ENCODE data around the gene PRPF4B.

GRCh38 chr6:3159954-3160890 lies 2.9 kb upstream of the TUBB2A start:
- PRO-cap, 3 experiments, result no peak in any of the 3 experiments
- RRBS, result no CpG with 5 or more reads among the region's 31 CpGs

GRCh38 chr6:3295230-3295848 lies 36.6 kb downstream of the PSMG4 start:
- PRO-cap, 3 experiments, result no peak in any of the 3 experiments
- RRBS, result 18% methylated on average over 2 of the region's 14 CpGs

- PRO-cap, 3 experiments, result no peak in any of the 3 experiments
- RRBS, result no CpG with 5 or more reads among the region's 18 CpGs
Observed at GRCh38 chr6:3340087-3340887, 81.5 kb downstream of the PSMG4 start.

DNA sequence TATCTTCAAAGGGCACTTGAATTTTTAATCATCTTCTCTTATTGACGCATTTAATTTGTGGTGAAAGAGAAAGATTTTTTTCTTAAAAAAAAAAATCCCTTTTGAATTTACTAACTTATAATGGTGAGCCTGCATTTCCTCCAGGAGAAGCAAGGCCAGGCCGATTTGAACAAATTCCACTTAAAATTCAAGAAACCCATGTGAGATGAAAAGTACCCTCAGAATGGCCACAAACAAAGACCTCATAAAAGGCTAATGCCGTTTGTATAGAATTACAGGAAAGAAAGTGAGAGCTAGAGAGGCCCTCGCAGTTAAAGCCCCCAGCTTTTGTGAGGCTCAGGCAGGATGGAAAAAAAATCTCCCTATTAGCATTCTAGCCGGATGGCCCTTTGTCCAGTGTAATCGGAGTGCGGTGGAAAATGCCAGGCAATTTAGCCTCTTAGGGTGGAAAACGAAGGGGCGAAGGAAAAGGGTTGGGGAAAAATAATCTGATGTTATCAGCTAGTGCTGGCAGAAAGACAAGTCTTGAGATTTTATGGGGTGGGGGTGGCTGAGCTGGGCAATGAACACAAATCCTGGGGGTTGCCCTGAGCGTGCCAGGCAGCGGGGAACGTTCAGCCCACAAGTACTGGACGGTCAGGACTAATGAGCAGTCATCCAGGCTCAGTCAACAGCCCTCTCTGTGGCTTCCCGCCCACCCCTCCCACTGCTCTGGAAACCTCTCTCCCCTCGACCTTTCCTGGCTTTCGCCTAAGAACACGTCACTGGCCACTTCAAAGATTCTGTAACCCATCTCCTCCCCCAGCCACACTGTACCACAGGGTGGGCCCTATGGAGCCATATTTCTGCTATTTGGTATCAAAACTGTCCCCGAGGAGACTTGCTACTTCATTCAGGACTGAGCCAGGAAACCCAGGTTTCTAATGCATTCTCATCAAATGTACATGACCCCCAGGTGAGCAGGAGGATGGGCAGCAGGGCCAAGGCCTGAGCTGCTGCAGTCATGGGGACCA lies 92.5 kb downstream of the PSMG4 start:
- PRO-cap, 3 experiments, result no peak in any of the 3 experiments
- RRBS, result no CpG with 5 or more reads among the region's 18 CpGs

DNA sequence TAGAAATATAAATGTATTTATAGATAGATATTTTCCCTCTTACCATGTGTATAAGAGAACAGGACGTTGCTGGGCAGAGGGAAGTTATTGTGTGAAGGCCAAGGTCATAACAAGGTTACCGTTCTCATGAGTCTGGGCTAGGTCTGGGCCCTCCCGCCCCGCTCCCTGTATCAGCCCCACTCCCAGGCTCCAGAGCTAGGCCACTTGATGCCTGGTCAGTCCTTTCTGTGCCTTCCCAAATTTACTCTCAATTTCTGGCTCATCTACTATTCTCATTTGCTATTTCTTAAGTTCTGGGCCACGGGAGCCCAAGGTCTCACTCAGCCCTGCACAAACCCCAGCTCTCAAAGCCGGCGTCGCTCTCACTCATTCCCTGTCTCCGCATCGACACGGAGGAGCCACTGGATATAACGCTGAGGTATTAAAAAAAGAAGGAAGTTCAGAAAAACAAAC lies 96.7 kb downstream of the PSMG4 start:
- PRO-cap, 3 experiments, result peak in 3 of 3 experiments; most common minus-strand start position 381 of the sequence (in 3)
- RRBS, result no CpG with 5 or more reads among the region's 12 CpGs

DNA sequence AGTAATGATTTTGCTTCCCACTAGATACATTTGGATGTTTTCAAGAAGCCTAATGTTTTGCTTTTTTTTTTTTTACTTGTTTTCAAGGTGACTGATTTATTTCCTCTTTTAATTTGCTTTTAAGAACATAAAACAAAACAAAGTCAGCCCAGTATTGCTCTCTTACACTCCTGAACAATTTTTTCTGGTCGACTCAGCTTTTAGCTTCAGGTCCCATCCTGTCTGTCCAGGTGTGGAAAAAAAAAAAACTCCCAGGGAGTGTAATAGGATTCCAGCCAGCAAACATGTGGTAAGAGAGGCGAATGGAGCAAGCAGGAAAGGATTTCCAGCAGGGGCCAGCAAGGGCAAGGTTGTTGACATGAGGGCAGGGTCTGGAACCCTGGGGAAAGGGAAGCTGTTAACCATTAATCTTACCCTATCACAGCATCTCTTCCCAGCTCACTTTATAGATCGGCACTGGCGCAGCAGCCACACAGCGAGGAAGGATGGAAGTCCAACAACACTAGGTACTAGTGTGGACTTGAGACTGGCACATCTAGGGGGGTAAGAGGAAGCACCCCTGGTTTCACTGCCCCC lies 53.6 kb downstream of the SLC22A23 start:
- PRO-cap, 3 experiments, result no peak in any of the 3 experiments
- RRBS, result no CpG with 5 or more reads among the region's 5 CpGs

DNA sequence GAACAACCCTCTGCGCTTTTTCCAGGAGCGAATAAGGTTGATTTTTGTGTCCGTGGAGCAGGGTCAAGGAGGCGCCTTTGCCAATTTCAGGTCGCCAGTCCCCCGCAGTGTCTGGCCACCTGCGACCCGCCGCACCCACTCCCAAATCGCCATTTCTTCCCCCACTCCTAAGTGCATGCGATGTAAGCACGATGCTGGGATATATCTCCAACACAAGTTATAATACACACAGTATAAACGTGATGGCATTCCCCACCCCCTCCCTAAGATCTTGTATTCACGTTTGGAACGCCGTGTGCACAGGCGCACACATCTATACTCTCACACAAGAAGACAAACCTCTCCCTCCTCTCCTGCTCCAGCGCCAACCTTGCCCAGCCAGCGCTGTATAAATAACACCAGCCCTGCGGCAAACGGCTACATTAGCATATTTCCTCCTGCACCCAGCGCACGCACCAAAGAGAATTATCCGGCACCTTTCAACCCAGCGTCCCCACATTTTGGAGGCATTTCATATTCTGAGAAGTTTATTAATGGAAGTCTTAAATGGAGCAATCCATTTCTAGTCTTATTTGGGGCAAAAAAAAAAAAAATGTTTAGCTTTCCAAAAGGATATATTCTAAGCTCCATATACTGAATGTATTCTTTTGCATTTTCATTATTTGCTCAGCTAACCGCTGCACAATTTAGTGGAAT lies 879 bp upstream of the SLC22A23 start:
- PRO-cap, 3 experiments, result no peak in any of the 3 experiments
- RRBS, result no CpG with 5 or more reads among the region's 26 CpGs

DNA sequence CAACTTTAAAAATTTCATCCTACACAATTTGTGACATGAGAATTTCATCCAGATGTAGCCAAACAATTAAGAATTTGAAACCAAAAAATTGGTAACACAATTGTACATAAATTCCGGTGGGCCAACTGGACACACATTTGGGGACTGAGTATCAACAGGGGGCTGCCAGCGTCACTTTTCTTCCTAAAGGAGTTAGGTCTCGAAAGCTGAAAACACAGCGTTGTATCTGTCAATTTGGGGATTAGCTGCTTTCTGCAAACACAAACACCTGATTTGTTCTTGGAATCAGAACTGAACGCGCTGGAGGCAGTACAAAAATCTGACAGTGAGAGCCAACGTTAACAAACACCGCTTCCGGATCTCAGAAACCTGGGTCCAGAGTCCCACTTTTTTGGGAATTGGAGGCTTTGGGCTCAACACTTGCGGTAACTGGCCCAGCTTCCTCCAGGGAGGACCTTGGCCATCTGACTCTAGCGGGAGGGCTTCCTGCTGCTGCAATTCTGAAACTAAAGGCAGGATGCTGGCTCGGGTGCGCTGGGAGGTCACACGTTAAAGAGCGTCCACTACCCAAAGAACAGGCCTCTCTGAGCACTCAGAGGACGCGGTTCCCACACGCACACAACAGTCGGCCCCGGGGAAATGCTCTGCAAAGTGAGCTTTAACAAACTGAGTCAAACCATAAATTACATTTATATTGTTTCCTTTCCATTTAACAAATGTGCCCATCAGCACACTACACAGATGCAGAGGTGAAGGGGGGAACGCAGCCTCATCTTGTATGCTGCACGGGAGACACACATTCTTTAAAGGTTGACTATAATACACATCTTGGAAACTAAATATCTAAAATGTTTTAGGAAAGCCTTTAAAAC lies 8.6 kb downstream of the PXDC1 start:
- PRO-cap, 3 experiments, result no peak in any of the 3 experiments
- RRBS, result 37% methylated on average over 1 of the region's 22 CpGs

GRCh38 chr6:3752790-3753233 lies 1.3 kb upstream of the PXDC1 start:
- PRO-cap, 3 experiments, result no peak in any of the 3 experiments
- RRBS, result no CpG with 5 or more reads among the region's 11 CpGs

DNA sequence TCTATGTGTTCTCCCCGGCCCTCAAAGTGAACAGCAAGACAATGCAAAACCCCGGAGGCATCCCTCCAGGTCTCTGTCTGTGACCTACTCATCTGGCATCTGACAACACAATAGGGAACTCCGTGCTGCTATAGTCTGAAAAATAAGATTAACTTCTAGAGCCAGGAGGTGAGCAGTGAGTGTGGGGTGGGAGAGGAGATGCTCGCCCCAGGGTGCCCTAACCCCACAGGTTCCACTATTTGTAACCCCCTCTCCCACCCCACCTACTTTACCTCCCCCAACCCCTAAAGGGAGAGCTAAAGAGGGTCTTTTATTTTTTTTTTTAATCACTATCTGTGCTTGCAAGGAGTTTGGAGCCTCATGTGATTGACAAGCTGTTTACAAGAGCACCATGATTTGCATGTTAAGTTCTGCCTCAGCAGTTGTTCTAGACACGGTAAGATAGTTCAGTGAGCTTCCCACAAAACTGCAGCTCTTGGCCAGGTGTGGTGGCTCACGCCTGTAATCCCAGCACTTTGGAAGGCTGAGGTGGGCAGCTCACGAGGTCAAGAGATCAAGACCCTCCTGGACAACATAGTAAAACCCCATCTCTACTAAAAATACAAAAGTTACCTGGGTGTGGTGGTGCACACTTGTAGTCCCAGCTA lies 4.9 kb upstream of the PXDC1 start:
- PRO-cap, 3 experiments, result no peak in any of the 3 experiments
- RRBS, result 50% methylated on average over 1 of the region's 7 CpGs

- PRO-cap, 3 experiments, result no peak in any of the 3 experiments
- RRBS, result no CpG with 5 or more reads among the region's 6 CpGs
Observed at GRCh38 chr6:3797449-3798096, 46.1 kb upstream of the PXDC1 start.

DNA sequence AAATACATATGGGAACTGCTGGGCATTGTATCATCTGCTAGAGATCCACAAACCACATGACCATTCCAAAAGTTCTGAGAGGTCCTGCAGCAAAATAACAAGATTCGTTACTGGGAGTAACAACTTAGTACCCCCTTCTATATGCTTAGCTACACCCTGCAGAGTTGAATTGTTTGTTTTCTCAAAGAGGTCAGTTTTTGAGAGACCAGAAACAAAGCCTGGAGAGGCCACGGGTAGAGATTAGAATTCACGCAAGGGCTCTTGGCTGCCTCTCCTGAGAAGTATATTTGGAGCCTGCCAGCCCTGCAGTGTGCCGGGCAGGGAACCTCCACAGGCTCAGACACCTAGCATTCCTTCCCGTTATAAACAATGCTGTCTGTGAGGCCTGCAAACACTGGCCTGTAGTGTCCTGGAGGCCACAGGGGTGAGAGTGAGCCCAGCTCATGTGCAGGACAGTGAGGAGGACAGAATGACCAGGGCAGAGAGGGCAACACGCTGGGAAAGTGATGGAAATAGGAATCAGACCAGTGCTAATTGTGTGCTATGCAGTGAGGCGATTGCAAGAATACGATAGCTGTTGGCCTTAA lies 48.0 kb upstream of the FAM50B start:
- PRO-cap, 3 experiments, result no peak in any of the 3 experiments
- RRBS, result no CpG with 5 or more reads among the region's 8 CpGs

GRCh38 chr6:3808672-3809291 lies 40.4 kb upstream of the FAM50B start:
- PRO-cap, 3 experiments, result no peak in any of the 3 experiments
- RRBS, result no CpG with 5 or more reads among the region's 6 CpGs

DNA sequence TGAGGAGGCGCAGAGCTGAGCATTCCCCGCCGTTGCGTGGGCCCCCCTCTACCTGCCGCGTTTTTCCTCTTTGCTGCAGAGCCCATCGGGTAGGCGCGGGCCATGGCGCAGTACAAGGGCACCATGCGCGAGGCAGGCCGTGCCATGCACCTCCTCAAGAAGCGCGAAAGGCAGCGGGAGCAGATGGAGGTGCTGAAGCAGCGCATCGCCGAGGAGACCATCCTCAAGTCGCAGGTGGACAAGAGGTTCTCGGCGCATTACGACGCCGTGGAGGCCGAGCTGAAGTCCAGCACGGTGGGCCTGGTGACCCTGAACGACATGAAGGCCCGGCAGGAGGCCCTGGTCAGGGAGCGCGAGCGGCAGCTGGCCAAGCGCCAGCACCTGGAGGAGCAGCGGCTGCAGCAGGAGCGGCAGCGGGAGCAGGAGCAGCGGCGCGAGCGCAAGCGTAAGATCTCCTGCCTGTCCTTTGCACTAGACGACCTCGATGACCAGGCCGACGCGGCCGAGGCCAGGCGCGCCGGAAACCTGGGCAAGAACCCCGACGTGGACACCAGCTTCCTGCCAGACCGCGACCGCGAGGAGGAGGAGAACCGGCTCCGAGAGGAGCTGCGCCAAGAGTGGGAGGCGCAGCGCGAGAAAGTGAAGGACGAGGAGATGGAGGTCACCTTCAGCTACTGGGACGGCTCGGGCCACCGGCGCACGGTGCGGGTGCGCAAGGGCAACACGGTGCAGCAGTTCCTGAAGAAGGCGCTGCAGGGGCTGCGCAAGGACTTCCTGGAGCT lies 728 bp downstream of the FAM50B start:
- PRO-cap, 3 experiments, result no peak in any of the 3 experiments
- RRBS, result 48% methylated on average over 20 of the region's 73 CpGs

GRCh38 chr6:3900032-3900679 lies 51.0 kb downstream of the FAM50B start:
- PRO-cap, 3 experiments, result no peak in any of the 3 experiments
- RRBS, result no CpG with 5 or more reads among the region's 12 CpGs

- PRO-cap, 3 experiments, result peak in 3 of 3 experiments; most common plus-strand start chr6:4021414 (in 2); most common minus-strand start chr6:4021220 (in 2)
- RRBS, result 1% methylated on average over 13 of the region's 38 CpGs
Observed at GRCh38 chr6:4021001-4021536, at the start of gene PRPF4B. PRPF4B (plus strand) TSS chr6:4021300.

DNA sequence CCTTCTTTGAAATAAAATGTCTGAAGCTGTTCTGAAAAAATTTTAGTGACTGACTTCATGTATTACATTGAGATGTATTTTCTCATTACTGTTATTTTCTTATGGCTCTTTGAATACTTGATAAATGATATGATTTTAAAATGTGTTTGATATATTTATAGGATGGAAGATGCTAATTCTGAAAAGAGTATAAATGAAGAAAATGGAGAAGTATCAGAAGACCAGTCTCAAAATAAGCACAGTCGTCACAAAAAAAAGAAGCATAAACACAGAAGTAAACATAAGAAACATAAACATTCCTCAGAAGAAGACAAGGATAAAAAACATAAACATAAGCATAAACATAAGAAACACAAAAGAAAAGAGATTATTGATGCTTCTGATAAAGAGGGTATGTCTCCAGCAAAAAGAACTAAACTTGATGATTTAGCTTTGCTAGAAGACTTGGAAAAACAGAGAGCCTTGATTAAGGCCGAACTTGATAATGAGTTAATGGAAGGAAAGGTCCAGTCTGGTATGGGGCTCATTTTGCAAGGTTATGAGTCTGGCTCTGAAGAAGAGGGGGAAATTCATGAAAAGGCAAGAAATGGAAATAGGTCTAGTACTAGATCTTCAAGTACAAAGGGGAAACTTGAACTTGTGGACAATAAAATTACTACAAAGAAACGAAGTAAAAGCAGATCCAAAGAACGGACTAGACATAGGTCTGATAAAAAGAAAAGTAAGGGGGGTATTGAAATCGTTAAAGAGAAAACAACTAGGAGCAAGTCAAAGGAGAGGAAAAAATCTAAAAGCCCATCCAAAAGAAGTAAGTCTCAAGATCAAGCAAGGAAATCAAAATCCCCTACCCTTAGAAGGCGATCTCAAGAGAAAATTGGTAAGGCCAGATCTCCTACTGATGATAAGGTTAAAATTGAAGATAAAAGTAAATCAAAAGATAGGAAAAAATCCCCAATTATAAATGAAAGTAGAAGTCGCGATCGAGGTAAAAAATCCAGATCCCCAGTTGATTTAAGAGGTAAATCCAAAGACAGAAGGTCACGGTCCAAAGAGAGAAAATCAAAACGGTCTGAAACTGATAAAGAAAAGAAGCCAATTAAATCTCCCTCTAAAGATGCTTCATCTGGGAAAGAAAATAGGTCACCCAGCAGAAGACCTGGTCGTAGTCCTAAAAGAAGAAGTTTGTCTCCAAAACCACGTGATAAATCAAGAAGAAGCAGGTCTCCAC lies 10.7 kb downstream of the PRPF4B start:
- PRO-cap, 3 experiments, result no peak in any of the 3 experiments
- RRBS, result no CpG with 5 or more reads among the region's 13 CpGs

- PRO-cap, 3 experiments, result no peak in any of the 3 experiments
- RRBS, result no CpG with 5 or more reads among the region's 8 CpGs
Observed at GRCh38 chr6:4253845-4254511, 118.6 kb upstream of the ECI2 start.

- PRO-cap, 3 experiments, result peak in 1 of 3 experiments; most common plus-strand start chr6:4461262 (in 1)
- RRBS, result 21% methylated on average over 9 of the region's 21 CpGs
Observed at GRCh38 chr6:4460383-4461316, 315.6 kb upstream of the CDYL start.

- PRO-cap, 3 experiments, result no peak in any of the 3 experiments
- RRBS, result no CpG with 5 or more reads among the region's 4 CpGs
Observed at GRCh38 chr6:4489379-4489943, 286.7 kb upstream of the CDYL start.

Measured in breast (tissue), 4 donors.